Subcutaneous preadipocyte (primary cell): ENCODE results near the genes CD5L, OR6Y1, OR6K3, OR6N1, PYHIN1 and OR10J1.

- CAGE, long polyA plus RNA, result no peak
These were observed 19.6 kb downstream of the ARHGEF11 start for GRCh38 chr1:157025950-157026421.

DNA sequence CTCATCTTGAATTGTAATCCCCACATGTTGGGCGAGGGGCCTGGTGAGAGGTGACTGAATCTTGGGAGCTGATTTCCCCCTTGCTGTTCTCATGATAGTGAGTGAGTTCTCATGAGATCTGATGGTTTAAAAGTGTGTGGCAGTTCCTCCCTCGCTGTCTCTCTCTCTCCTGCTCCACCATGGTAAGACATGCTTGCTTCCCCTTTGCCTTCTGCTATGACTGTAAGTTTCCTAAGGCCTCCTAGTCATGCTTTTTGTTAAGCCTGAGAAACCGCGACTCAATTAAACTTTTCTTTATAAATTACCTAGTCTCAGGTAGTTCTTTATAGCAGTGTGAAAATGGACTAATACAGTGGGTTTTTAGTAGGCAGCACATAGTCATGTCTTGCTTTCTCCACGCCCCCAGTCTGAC is 10.2 kb upstream of the ARHGEF11 start:
- CAGE, long polyA plus RNA, result no peak

- CAGE, long polyA plus RNA, result no peak
These were observed 10.2 kb upstream of the ETV3 start for GRCh38 chr1:157148373-157148874.

GRCh38 chr1:157439240-157439730 is 113.0 kb downstream of the FCRL5 start:
- CAGE, long polyA plus RNA, result no peak

GRCh38 chr1:157841500-157842278 is at the start of gene CD5L:
TSS of gene CD5L (minus strand) at chr1:157841808.
- CAGE, long polyA plus RNA, result no peak

DNA sequence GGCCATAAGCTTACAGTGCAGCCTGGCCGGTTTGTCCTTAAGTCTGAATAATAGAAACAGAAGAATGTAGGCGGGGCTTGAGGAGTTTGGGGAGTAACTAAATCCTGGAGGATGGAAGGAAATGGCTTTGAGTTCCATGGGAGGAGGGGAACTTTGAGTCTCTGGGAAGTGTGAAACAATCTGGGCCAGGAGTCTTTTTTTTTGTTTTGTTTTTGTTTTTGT is 3.0 kb downstream of the SMIM42 start:
- CAGE, long polyA plus RNA, result no peak

DNA sequence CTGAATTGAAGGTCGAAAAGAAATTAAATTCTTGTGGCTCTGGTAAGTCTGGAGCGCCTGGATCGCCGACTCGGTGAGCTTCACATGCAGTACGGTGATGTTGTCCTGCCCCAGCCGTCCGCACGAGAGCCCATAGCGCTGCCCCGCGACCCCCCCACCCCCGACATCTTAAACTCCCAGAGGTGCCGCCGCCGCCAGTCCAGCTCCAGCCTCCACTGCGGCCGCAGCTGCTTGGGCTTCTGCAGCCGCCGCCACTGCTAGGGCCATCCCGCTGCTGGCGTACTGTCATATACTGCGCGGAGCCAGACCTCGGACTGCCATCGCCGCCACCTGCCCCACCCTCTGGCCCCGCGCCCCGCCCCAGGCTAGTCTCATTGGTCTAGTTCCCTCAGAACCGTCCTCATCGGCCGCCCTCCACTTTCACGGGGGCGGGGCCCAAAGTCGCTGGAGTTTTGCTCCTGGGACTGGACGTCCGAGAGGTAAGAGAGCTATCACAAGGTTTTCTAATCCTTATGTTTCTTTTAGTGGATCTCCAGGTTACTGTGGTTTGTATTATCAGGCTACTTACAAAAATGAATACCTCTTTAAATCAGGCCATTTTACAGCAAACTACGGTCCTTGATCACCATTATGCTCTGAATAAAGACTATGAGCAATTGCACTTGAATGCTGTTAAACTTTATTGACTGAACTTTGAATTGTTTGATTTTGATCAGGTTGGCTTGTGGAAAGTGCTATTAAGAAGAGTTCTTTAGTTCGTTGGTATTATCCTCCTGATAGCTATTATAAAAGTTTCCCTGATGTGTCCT is 2.9 kb upstream of the CD1D start:
- CAGE, long polyA plus RNA, result no peak

DNA sequence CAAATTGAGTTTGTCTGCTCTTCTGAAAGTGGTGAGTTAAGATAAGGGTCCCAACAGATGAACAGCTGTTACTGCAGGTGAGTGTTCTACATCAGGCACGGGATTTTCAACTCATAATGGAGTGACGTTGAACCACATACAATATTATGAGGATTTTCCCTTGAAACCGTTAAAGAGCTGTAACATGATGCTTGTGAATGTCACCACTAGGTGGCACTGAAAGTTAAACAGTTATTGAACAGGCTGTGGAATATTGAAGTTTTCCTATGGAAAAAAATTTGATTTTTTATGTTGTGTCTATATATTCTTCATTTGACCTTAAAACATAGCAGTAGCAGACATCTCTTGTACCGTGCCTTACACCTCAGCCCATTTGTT is 23.1 kb downstream of the CD1D start:
- CAGE, long polyA plus RNA, result no peak

GRCh38 chr1:158285580-158286511 is 3.9 kb upstream of the CD1C start:
- CAGE, long polyA plus RNA, result no peak

- CAGE, long polyA plus RNA, result no peak
These were observed at the start of gene OR6Y1 for GRCh38 chr1:158554282-158554838. TSS of gene OR6Y1 (minus strand) at chr1:158554405.

GRCh38 chr1:158720534-158721065 is at the start of gene OR6K3:
TSS of gene OR6K3 (minus strand) at chr1:158720720.
- CAGE, long polyA plus RNA, result no peak

DNA sequence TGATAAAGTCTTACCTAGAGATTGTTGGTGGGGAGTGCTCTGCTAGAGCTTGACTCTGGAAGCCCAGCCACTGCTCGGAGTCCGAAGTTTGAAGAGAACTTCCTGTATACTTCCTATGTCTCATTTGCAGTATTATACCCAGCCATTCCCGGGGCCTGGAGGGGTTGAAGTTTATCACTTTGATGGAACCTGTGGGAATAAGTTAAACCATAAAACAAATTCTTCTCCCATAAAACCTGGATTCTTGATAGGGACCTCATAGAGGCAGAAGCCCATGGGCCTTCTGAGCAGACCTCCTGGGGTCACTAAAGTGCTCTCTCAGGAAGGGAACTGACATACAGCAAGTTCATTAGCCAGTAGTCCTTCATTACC is at the start of gene OR6N1:
OR6N1 (minus strand) TSS at position 189 of the 372 bp plus-strand sequence.
- CAGE, long polyA plus RNA, result no peak

DNA sequence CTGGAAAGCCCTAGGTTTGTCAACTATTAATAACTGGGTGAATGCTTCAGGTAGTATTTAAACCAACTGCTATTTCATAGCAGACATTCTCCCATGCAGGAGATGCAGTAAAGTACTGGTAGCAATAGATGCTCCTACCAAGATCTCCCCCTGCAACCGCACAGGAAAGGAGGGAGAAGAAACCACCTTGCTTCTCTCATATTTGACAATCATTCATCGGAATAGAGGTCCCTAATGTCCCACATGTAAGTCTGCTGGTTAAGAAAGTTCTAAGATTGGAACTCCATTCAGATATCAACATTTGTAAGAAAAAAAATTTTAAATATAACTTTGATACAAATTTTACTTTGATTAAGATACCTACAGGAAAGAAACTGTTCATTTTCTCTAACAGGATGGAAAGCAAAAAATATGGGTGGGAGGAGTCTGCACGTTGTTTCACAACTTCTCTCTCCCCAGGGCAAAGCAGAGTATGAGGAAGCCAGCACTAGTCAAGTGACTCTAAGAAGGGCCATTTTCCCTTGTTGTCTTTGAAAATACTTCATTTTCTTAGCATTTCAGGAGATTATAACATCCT is at the start of gene PYHIN1:
PYHIN1 (plus strand) TSS at position 468 of the 577 bp plus-strand sequence.
- CAGE, long polyA plus RNA, result no peak

- CAGE, long polyA plus RNA, result no peak
These were observed 1.3 kb downstream of the IFI16 start for GRCh38 chr1:159010876-159011463.

DNA sequence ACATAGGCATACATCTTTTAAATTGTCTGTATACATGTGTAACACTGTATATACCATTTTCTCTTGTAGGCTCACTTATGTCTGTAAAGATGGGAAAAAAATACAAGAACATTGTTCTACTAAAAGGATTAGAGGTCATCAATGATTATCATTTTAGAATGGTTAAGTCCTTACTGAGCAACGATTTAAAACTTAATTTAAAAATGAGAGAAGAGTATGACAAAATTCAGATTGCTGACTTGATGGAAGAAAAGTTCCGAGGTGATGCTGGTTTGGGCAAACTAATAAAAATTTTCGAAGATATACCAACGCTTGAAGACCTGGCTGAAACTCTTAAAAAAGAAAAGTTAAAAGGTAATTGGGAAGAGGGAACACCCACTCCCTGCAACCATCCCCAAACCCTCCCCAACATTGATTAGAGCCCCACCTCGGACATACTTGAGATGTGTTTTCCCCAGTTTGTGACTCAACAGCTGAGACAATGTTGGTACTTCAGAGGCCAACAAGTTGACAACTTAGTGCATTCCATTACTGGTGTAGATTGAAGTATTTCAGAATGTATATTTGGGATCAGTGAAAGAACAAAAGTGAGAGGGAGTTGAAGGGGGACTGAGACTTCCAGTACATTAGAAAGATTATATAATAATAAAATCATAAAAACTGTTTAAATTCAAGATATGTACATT is 5.0 kb downstream of the IFI16 start:
- CAGE, long polyA plus RNA, result no peak

- CAGE, long polyA plus RNA, result no peak
These were observed 93 bp downstream of the AIM2 start for GRCh38 chr1:159076634-159076712.

GRCh38 chr1:159141861-159142362 is 29.5 kb upstream of the CADM3 start:
- CAGE, long polyA plus RNA, result no peak

DNA sequence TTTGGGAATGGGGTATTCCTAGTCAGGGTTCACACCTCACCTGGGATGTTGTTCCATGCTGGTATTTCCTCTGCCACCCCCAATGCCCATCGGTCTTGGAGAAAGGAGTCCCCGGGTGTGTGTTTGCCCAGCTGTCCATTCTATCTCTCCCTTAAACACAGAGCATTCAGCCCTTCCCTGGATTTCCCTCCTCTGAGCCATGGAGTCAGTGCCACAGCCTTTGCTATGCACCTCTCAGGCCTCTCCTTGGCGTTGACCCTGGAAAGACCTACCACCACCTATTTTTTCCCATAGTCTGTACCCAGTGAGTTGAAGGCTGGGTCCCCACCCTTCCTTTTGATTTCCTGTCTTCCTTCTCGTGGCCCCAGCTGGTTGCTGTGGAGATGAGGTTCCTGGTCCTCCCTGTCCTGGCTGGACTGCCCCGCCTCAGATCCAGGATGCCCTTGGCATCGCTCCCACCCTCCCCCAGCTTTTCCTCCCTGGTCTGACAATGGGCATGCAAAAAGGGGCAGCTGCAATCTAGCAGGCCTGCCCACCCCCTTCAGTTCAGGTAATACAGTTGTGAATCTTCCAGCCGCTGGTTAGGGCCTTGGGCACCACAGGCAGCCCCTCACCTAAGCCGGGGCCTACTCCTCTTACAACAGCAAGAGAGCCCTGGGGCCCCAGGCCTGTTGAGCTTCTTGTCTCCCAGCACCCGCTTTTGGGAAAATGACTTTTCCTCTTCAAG is 2.3 kb upstream of the ACKR1 start:
- CAGE, long polyA plus RNA, result no peak

DNA sequence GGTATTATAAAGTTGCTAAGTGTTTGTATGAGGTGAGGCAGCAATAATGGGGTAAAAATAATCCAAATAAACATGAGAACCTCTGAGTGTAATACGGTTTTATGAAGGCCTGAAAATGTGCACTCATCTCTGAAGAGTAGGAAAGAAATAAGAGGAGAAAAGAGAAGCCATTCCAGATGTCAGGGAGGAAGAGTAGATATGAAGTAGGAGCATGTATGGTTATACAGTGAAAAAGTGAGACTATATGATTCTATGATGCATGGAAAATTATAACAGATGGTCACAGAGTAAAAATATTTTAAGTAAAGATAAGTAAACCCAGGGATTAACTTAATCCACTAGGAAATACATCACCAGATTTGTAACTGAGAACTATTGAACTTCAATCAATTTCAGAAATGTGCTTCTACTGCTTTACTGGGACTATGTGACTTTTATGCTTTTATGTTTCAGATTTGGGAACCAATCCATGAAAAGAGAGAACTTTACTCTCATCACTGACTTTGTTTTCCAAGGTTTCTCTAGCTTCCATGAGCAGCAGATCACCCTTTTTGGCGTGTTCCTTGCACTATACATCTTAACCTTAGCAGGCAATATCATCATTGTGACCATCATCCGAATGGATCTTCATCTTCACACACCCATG is at the start of gene OR10J1:
OR10J1 (plus strand) TSS at position 400 of the 646 bp plus-strand sequence.
- CAGE, long polyA plus RNA, result no peak

DNA sequence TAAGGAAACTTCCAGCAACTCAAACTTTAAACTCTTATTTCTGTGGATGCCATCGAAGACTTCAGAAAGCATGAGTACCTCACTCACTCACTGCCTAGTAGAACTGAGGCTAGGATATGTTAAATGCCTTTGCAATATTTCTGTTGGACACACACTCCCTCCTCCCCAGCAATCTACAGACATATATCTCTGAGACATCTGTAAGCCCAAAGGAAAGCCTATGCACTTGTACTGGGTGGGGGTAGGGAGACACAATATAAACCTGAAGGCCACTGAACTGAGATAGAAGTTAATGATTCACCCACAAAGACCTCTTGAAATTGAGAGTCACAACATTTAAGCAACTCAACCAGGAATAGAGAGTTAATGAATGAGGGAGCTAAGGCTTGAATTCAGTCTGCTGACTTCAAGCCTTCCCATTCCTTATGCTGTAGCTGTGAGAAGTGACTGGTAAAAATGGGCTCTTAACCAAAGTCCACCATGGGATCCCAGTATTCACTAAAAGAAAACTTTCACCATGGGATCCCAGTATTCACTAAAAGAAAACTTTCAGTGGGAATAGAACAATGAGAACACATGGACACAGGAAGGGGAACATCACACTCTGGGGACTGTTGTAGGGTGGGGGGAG is 5.0 kb downstream of the OR10J1 start:
- CAGE, long polyA plus RNA, result no peak